Left cardiac atrium (tissue), 1 donor: ENCODE data around the genes SLC25A36 and TRPC1.

- PRO-cap: no peak
These were observed 779 bp downstream of the RBP1 start for GRCh38 chr3:139538722-139539204.

- PRO-cap: no peak
These were observed 23.8 kb upstream of the SLC25A36 start for GRCh38 chr3:140917736-140918269.

DNA sequence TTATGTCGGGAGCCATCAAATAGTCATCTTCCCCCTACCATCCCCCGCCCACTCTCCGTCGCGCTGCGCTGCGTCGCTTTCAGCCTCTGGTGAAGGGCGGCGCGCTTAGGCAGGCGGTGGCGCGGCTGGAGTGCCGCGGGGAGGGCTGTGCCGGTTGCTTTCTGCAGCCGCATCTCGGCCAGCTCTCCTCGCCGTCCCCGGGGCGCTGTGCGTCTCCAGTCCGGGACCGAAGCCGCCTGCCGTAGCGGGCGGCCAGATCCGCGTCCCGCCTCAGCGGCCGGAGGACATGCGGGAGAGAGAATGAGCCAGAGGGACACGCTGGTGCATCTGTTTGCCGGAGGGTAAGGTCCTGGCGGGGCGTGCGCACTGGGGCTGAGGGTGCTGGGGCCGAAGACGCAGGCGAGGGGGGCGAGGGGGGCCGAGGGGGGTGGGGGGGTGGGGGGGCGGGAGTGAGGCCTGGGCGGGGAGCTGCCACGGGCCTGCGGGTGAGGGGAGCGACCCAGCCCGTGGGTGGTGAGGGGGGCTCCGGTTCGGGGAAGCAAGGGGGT, at the start of gene SLC25A36:
TSS of gene SLC25A36 (plus strand) at position 82 of the 548 bp plus-strand sequence.
- PRO-cap: bidirectional peak, plus-strand start at position 119 of the sequence, minus-strand start outside the sequence; bidirectional peak, plus-strand start at position 449 of the sequence, minus-strand start at position 343 of the sequence

DNA sequence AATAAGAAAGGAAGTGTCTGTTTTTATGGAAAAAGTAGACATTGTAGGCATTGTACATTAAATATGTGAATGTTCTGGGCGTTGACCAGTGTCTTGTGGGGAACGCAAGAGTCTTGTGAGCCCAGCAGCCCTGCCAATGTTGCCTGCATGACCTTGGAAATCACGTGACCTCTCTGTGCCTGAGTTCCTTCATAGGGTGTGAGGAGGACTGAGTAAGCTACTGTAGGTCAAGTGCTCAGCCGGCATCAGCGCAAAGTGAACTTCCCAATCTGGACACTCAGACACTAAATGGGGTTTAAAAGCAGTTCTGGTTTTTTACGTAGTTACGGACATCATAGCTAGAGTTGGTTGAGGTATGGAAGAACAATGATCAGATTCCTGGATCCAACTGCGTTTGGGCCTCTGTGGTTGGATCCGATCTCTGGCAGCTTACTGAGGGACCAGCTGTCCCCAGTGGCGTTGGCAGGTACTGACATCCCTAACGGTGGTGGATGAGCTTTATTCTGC, 63.7 kb downstream of the SPSB4 start:
- PRO-cap: no peak

DNA sequence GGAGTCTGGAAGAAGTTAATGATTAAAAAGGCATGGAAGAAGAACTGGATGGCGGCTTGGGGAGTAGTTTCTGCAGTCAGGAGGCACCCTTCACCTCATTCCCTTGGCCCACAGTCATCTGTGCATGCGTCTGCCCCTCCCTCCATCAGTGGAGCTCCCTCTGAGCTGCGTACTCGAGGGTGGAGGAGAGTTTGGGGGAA, 4.3 kb downstream of the PXYLP1 start:
- PRO-cap: no peak

GRCh38 chr3:141302280-141302979, 65.9 kb upstream of the ZBTB38 start:
- PRO-cap: no peak

- PRO-cap: no peak
These were observed 60.8 kb upstream of the ZBTB38 start for GRCh38 chr3:141307345-141308065.

- PRO-cap: no peak
These were observed 15.4 kb downstream of the ZBTB38 start for GRCh38 chr3:141383504-141384274.

DNA sequence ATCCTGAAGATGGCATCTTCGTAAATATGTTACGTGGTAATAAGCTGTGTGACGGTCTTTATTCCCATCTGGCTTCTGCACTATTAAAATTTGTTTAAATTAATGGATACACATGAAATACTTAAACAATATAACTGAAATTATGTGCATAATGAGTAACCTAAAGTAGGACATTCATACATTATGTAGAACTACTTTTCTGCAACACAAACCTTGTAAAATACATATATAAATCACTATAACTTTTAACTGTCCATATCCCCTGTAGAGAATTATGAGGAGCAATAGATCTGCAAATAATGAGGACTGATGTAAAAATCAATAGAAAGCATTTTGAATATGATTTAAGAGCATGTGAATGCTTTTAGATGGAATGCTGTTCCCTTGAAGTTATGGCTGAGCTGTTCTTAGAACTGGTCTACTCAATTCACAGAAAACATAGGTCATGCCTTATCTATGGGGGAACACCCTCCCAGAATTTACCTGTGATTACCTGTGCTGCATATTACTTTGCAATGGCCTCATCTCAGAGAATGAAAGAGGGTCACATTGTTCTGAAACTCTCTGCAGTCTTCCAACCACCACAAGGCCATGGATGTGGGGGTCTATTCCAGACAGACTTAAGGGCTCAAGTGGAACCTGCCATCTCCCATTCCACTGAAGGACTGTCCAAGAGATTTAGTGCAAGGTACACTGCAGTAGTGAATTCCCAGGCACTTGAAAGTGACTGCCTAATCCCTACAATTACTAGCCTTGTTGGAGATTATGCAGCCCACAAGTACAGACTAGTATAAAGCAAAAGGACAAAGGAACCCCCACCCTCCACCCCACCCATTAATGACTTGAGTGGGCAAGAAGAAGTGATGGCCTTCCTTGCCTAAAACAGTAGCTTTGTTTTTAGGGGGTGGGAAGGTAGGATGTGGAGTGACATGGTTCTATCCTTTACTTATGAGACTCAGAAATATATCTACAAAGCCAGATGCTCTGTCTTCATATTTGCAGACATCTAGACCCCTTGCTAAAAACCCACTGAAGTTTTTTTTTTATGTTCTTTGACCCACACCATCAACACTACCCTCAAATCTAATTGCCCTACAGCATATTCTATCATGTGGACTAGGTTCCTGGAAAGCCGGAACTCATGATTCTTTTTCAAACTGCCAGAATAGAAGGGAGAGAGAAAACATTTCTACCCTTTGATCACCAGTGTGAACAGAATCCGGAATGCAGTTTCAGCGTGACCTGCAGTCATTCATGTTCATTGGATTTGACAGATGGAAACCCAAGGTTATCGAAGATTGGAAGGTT, 40.0 kb upstream of the RASA2 start:
- PRO-cap: no peak

DNA sequence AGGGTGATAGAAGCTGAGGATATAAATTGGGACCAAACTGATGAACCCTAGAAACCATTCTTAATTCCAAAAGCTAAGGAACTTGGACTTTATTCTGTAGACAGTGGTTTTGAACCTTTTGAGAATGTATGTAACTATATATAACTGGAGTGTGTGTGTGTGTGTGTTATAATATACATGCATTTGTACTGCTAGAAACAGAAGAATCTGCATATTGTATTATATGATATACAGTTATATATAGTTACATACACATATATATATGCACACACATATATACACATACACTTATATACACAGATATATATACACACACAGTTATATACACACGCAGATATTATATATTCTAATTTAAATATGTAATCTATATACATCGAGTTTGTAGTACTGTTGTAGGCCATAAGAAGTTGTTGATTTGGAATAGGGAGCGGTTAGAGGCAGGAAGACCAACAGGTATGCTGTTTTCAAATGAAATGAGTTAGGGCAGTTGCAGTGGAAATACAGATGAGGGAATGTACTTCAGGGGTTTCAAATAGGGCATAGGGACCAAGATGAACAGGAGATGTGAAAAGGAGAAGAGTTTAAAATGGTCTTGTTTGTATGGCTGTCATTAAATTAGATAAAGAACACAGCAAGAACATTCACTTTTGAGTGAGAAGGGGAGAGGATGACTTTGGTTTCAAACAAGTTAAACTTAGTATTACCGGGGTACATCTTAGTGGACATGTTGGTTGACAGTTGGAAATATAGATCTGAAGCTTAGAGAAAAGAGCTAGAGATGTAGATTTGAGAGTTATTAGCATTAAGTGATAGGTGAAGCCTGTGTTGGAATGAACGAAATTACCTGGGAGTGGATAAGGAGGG, 33.8 kb downstream of the RASA2 start:
- PRO-cap: no peak

DNA sequence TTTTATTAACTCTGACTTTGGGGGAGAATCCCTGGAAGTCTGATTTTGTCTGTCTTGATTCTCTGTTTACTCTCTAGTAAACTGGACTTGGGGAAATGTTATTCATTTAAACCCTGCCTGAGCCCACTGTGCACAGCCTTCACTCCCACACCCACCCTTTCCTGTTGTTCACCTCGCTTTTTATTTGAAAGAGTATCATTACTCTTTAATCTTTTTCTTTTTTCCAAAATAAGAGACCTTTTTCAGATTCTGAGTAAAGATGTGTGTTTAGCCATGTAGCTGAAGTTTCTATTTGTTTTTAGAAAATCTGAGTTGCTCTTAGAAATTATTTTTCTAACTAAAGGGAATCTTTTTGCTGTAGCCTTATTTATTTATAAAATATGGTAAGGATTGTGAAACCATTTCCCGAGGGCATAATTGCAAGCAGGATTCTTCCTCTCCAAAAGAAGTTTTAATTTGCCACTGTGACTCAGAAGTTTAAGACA, 43.3 kb downstream of the RASA2 start:
- PRO-cap: no peak

- PRO-cap: no peak
These were observed 51.2 kb upstream of the RNF7 start for GRCh38 chr3:141686615-141687518.

GRCh38 chr3:141739194-141739725, 1.2 kb downstream of the RNF7 start:
- PRO-cap: no peak

DNA sequence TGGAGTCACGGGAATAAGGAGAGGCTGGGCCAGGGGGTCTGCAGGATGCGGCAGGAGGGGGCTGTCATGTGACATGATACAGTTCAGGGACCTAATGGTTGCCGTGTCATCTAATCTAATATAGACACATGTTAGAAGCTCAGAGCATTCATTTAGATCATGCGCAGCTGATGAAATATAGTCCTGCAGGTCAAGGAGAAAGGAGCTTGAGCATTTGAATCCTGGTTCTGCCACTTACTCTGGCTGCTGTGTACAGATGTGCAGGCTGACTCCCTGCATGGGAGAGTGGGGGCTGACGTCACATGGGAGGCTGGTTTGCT, 32.6 kb downstream of the GRK7 start:
- PRO-cap: no peak

DNA sequence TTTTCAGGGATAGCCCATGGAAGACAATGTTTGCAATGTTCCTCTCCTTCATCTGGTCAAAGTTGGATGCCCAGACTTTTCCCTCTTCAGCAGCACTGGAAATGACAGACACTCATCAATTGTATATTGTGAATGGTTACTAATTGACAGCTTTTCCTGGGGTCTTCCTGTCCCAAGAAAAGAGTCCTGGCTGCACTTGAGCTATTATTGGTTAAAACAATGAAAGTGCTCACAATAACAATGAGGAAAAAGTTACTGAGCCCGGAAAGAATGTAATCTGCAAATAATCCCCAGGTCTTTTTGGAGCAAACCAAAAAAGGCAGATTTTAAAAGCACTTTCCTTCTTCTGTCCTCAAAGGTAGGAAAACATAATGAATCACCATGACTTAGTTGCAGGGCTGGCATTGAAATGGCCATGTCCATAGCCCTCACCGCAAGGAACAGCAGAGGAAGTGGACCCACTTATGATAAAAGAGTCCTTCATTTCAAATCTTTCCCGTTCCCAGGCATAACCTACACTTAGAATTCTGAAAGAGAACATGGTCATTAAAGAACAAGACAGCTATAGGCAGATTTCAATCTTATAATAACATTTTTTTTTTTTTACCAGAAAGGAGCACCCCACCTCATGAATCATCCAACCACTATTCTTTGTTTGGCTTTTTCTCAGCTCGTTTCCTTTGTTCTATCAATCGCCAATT, 35.6 kb upstream of the ATP1B3 start:
- PRO-cap: no peak

DNA sequence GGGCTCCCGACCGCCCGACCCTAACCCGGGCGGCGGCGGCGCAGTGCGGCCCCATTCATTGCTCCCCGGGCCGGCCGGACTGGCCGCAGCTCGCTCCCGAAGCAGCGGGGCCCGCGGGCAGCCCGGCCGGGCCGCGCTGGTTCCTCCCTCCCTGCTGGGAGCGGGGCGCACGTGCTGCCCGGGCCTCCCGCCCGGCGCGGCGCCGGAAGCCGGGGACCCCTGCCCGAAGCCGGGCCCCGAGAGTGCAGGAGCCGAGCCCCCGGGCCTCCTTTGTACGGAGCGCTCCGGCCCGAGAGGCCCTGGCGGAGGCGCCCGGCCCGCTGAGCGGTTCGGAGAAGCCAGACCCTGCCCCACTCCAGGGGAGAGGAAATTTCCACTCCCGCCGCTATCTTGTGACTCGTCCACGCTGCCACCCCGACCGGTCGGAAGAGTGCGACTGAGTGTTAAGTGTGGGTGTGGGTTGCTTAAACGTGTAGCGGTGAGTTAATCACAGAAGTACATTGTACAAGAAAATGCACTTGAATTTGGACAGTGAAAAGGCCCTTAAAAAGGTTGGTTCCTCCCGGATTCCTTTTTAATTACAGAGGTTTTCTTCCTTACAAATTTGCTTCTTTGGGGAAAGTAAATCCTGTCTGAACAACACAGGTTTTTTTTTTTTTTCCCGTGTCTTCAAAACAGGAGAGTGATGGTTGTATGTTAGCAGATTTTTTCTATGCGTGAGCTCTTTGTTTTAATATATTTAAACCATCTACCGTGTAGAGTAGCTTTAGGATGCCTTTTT, 759 bp downstream of the ATP1B3 start:
- PRO-cap: no peak

DNA sequence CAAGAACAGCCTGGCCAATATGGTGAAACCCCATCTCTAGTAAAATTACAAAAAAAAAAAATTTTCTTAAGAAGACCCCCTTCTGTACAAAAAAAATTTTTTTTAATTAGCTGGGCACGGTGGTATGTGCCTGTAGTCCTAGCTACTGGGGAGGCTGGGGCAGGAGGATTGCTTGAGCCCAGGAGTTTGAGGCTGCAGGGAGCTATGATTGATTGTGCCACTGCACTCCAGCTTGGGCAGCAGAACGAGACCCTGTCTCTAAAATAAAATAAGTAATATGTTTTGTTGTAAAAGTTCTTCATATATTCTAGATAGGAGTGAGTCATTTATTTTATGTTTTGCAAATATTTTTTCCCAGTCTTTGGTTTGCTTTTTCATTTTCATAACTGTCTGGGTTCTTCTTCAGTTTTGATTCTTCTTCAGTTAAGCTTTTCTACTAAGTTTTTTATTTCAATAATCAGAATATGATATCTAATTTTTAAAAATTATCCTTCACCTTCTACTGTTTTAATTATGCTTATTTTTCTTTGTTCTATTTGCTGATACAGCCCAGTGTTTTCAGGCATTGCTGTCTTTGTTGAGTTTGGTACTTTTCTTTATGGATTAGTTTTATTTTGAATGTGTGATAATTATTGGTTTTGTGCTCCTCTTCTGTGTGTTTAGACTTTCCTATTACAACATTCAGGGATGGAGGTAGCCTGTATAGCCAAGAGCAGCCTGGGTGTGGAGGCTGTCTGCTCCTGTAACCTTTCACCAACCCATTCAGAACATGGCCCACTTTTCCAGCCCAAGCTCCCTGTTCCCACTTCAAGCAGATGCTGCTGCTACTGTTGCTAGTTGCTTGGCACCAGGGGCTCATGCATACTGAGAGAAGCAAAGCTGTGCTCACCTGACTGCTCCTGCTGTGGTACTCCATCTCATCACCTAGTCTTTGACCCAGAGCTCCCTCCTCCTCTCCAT, 20.1 kb downstream of the ATP1B3 start:
- PRO-cap: no peak

GRCh38 chr3:141951837-141952872, 75.7 kb downstream of the ATP1B3 start:
- PRO-cap: no peak

GRCh38 chr3:142723724-142724764, at the start of gene TRPC1:
TSS of gene TRPC1 (plus strand) at chr3:142724034.
- PRO-cap: bidirectional peak, plus-strand start at chr3:142724068, minus-strand start at chr3:142723939; bidirectional peak, plus-strand start at chr3:142724550, minus-strand start at chr3:142724467

GRCh38 chr3:142987606-142987965, 13.8 kb upstream of the U2SURP start:
- PRO-cap: no peak